Esophagus squamous epithelium (tissue), 4 donors: Measurements from ENCODE around the genes COL23A1, GRM6 and SQSTM1.

- PRO-cap = no peak
- RAMPAGE, long total RNA, 4 experiments = no peak in any of the 4 experiments
Measured at GRCh38 chr5:178163937-178164667, 10.4 kb upstream of the NHP2 start.

- PRO-cap = no peak
- RAMPAGE, long total RNA, 4 experiments = start-site peak on the plus strand in 1 of 4 experiments, at chr5:178210777-178210877 at its widest, 74 reads per replicate
Measured at GRCh38 chr5:178210339-178210999, 6.1 kb downstream of the HNRNPAB start.

DNA sequence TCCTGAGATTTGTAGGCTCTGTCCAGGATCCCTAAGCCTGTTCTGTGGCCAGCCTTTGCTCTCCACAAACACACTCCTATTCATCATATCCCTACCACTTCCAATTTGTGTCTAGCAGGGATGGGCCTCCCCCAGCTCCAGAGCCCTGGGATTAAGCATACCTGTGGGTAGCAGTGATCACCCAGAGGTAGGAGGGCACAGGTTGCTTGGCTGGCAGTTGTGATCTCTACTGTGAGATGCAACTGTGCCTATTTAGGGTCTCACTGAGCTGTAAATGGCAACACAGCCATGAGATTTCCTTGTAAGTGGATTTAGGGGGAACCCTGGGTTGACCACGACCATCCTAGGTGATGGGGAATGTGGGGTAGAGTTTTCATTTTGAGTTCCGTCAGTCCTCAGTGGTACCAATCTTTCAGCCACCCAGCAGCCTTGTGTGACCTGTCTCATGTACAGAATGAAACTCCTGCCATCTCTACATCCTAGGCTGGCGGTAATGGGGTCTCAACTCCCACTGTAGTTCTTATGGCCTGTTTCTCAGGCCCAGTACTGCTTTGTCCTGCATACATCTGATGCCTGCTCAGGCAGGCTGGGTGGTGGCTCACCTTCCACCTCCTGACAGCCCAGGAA lies 7.9 kb downstream of the HNRNPAB start:
- PRO-cap = no peak
- RAMPAGE, long total RNA, 4 experiments = no peak in any of the 4 experiments

DNA sequence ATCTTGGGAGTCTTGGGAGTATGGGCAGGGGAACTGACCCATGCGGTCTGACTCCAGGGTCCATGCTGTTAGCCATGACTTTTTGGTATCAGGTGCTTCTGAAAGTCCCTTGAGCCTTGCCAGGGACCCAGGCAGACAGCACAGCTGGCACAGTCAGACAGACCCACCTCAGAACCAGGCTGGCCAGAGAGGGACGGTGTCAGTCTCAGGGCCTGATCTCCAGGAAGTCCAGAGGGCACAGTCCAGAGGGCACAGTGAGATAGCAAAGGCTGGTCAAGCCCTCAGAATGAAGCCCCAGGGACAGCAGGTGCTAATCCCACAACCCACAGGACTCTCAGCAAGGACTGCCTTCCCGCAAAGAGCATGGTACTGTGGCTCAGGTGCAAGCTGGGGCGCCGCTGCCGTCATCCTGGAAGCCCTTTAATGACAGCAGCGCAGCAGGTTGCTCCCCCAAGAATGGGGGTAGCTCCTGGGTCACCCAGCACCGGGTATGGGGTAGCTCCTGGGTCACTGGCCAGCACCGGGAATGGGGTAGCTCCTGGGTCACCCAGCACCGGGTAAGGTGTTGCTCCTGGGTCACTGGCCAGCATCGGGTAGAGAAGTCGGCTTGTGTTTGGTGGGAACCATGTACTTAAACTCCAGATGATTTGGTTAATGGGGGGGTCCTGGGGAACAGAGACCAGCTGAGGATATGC lies 105.6 kb upstream of the PHYKPL start:
- PRO-cap = no peak
- RAMPAGE, long total RNA, 4 experiments = no peak in any of the 4 experiments

- PRO-cap = no peak
- RAMPAGE, long total RNA, 4 experiments = no peak in any of the 4 experiments
Measured at GRCh38 chr5:178562544-178562892, 27.7 kb downstream of the COL23A1 start.

DNA sequence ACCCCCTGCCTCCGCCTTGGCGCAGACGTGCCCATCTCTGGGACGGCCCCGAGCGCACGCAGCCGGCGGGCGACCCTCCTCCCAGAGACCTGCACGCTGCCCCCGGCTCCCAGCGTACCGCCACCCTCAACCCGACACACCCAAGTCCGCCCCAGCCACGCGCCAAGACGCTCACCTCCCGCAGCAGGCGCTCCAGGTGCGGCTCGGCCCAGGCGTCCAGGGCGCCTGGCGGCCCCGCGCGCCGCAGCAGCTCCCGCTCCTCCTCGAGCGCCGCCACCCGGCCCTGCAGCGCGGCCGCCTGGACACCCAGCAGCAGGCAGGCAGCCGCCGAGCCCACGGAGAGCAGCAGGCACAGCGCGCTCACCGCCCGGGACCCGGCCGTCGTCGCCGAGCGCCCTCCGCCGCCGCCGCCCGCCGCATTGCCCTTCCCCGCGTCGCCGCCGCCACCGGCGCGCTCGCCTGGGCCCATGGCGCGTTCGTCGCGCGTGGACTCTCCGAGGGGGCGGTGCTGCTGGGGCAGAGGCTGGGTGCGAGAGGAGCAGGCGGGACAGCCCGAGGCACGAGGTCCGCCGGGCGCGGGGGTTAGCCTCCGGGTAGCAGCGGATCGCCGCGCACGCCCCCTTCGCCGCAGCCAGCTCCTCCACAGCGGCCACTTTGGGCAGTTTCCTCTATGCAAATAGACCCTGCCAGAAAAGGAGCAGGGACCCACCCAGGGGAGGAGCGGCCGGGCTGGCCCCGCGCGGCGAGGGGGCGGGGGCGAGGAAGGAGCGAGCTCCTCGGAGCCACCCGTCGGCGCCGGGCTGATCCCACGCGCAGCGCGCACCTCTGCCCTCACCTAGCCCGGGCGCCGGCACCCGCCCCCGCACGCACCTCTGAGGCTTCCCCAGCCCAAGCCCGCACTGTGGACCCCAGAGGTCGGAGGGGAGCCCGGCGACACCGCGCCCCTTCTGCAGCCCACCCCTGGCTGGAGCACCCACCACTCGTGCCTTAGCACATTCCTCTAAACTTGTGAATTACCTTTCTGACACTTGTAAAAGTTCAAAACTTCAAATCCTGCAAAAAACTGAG lies at the start of gene COL23A1:
Gene COL23A1, minus strand, starts transcription at position 665 of the 1,068 bp plus-strand sequence.
- PRO-cap = bidirectional peak, plus-strand start at position 738 of the sequence, minus-strand start at position 665 of the sequence
- RAMPAGE, long total RNA, 4 experiments = no peak in any of the 4 experiments

- PRO-cap = no peak
- RAMPAGE, long total RNA, 4 experiments = no peak in any of the 4 experiments
Measured at GRCh38 chr5:178667805-178668146, 40.9 kb upstream of the CLK4 start.

- PRO-cap = no peak
- RAMPAGE, long total RNA, 4 experiments = no peak in any of the 4 experiments
Measured at GRCh38 chr5:178674268-178674625, 47.4 kb upstream of the CLK4 start.

DNA sequence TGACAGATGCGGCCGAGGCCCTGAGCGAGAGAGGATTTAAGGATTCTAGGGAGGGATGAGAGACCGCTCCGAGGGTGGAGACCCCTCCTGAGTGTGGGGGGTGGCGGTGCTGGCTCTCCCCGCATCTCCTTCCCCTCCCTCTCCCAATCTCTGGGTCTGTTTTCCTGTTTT lies at the start of gene GRM6:
Gene GRM6, minus strand, starts transcription at position 11 of the 171 bp plus-strand sequence.
- PRO-cap = no peak
- RAMPAGE, long total RNA, 4 experiments = no peak in any of the 4 experiments

DNA sequence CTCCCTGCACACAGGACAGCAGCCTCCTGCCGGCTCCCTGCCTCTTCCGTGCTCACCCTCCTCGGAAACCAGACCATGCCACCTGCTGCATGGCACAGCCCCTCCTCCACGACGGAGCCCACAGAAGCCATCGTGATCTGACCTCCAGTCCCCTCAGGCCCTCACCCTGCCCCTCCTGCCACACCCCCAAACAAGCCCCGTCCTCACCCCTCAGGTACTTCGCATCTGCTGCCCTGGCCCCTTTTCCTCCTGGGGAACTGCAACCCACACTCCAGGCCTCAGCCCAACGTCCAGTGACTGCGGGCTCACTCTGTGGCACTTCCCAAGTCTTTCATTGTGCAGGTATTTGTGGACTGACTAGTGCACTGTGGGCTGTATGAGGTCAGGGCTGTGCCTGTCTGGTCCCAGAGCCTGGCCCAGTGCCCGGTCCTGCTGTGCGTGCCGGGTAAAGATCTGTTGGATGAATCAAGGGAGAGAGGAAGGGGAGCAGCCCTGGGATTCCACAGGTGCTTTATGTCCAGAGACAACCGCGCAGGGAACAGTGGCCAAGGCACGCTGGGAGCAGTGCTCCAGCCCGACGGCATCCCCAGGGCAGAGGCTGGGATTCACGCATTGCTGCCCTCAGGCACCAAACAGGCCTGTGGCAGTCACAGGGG lies 86.1 kb downstream of the ADAMTS2 start:
- PRO-cap = unidirectional peak, minus-strand start at position 299 of the sequence
- RAMPAGE, long total RNA, 4 experiments = no peak in any of the 4 experiments

GRCh38 chr5:179265360-179266217 lies 79.7 kb downstream of the ADAMTS2 start:
- PRO-cap = bidirectional peak, plus-strand start at chr5:179265902, minus-strand start at chr5:179265652
- RAMPAGE, long total RNA, 4 experiments = no peak in any of the 4 experiments

DNA sequence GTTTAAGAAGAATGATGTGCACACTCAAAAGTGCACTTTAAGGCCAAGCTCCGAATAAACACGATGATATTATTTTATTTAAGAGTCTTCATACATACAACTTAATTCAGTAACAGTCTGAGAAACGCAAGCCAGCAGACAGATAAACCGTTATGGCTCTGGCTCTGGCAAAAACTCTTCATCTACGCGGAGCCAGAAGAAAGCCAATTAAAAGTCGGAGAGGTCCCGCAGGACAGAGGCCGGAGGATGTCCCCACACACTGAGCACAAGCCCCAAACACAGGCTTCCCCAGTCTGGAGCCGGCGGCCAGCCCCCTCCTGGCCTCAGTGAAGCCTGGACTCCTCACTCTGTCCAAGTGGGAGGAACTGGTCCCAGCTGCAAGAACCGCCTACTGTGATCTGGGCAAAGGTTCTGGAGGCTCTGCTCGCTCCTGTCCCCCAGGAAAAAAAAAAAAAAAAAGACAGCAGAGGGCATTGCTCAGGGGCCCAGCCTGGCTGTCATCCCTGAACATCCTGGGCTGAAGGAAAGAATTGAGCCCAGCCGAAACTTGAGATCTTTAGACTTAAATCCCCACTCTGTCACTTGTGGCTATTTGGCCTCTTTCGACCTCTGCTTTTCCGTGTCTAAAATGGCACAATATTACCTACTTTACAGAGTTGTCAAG lies 44.4 kb downstream of the ADAMTS2 start:
- PRO-cap = no peak
- RAMPAGE, long total RNA, 4 experiments = no peak in any of the 4 experiments

GRCh38 chr5:179343385-179344603 lies 1.5 kb downstream of the ADAMTS2 start:
- PRO-cap = no peak
- RAMPAGE, long total RNA, 4 experiments = no peak in any of the 4 experiments

- PRO-cap = no peak
- RAMPAGE, long total RNA, 4 experiments = start-site peak on the minus strand in 1 of 4 experiments, at chr5:179621228-179621663 at its widest, 105 reads per replicate
Measured at GRCh38 chr5:179621157-179622143, 2.0 kb downstream of the HNRNPH1 start.

GRCh38 chr5:179728402-179729021 lies 4.1 kb upstream of the MAML1 start:
- PRO-cap = no peak
- RAMPAGE, long total RNA, 4 experiments = no peak in any of the 4 experiments

GRCh38 chr5:179731493-179731898 lies 1.1 kb upstream of the MAML1 start:
- PRO-cap = no peak
- RAMPAGE, long total RNA, 4 experiments = no peak in any of the 4 experiments

- PRO-cap = no peak
- RAMPAGE, long total RNA, 4 experiments = no peak in any of the 4 experiments
Measured at GRCh38 chr5:179804604-179804993, 2.1 kb downstream of the MGAT4B start.

- PRO-cap = unidirectional peak, plus-strand start at chr5:179805523
- RAMPAGE, long total RNA, 4 experiments = no peak in any of the 4 experiments
Measured at GRCh38 chr5:179804994-179805591, 1.6 kb downstream of the MGAT4B start.

GRCh38 chr5:179816537-179817711 lies 3.8 kb upstream of the SQSTM1 start:
- PRO-cap = unidirectional peak, plus-strand start at chr5:179816963
- RAMPAGE, long total RNA, 4 experiments = no peak in any of the 4 experiments

GRCh38 chr5:179820845-179821428 lies at the start of gene SQSTM1:
TSS of gene SQSTM1 (plus strand) at chr5:179820905.
- PRO-cap = bidirectional peak, plus-strand start at chr5:179820905, minus-strand start at chr5:179820802; bidirectional peak, plus-strand start at chr5:179821136, minus-strand start at chr5:179821135
- RAMPAGE, long total RNA, 4 experiments = start-site peak on the plus strand in 3 of 4 experiments, at chr5:179820901-179820918 at its widest, 21 to 1,034 reads per replicate